Bronchial epithelial cell (primary cell): ENCODE results near the genes ESPN, TNFRSF25 and UTS2.

DNA sequence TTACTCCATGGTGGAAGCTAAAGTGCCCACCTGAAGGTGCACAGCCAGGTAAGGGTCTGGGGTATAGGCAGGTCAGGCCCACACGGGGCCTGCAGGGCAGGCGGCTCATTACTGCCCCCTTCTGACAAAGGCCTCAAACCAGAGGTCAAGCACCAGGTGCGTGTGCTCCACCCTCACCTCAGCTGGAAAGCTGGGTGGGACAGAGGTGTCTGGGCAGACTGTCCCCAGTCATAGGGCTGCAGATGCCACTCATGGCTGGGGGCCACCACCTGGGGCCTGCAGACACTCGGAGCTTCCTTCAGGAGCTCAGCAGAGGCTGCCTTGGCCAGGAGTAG, 36.3 kb downstream of the ACOT7 start:
- RRBS, 2 experiments, result no CpG with 5 or more reads among the region's 4 CpGs

- RRBS, 2 experiments, result 1 to 3% methylated on average over 10 of the region's 65 CpGs
Observed at GRCh38 chr1:6424115-6424855, at the start of gene ESPN. ESPN (plus strand) TSS chr1:6424776.

GRCh38 chr1:6449959-6450637, 15.9 kb downstream of the TNFRSF25 start:
- RRBS, 2 experiments, result no CpG with 5 or more reads among the region's 15 CpGs

- RRBS, 2 experiments, result no CpG with 5 or more reads among the region's 61 CpGs
Observed at GRCh38 chr1:6465539-6466436, at the start of gene TNFRSF25. TNFRSF25 (minus strand) TSS chr1:6466173.

DNA sequence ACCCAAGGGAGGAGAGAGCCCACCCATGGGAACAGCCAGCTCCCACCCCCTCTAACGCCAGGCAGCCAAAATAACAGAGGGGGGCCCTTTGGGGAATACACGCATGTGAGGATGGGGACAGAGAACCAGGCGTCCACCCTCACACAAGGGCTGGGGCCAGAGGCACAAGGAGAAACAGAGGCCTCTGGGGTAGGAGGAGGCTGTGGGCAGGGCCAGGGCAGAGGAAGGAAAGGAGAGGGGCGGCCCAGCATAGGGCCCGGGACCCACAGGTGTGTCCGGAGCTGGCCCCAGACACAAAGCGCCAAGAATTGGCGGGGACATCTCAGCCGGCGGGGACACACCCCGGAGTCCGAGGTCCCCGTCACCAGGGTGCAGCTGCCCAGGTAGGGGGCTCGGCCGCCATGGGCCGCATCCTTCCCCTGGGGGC, 6.7 kb downstream of the PLEKHG5 start:
- RRBS, 2 experiments, result 13 to 24% methylated on average over 6 of the region's 16 CpGs

DNA sequence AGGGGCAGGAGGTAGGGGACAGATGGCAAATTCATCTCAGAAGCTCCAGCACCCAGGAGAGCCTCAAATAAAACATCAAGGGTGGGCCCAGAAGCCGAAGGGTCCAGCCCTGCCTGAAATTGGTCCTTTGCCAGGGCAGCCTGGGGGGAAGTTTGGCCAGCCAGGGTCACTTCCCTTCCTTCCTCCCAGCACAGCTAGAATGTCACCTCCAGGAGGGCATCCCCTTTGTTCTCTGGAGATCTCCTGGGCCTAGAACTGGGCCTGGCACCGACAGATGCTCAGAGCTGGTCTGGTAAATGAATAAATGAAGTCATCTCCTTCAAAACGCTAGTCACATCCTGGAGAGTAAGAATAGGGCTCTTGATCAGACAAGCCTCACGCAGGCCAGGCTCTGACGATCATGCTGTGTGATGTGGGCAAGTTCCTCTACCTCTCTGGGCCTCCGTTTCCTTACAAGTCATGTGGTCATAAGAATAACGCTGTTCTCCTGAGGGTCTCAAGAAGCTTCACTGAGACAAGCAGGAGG, 1.7 kb upstream of the PLEKHG5 start:
- RRBS, 2 experiments, result no CpG with 5 or more reads among the region's 7 CpGs

GRCh38 chr1:6501722-6503224, 10.8 kb upstream of the PLEKHG5 start:
- RRBS, 2 experiments, result no CpG with 5 or more reads among the region's 42 CpGs

- RRBS, 2 experiments, result no CpG with 5 or more reads among the region's 13 CpGs
Observed at GRCh38 chr1:6544708-6546020, 9.1 kb downstream of the NOL9 start.

- RRBS, 2 experiments, result no CpG with 5 or more reads among the region's 9 CpGs
Observed at GRCh38 chr1:6546843-6547458, 7.4 kb downstream of the NOL9 start.

GRCh38 chr1:6592729-6594003, 9.5 kb downstream of the KLHL21 start:
- RRBS, 2 experiments, result 93 to 98% methylated on average over 6 of the region's 50 CpGs

DNA sequence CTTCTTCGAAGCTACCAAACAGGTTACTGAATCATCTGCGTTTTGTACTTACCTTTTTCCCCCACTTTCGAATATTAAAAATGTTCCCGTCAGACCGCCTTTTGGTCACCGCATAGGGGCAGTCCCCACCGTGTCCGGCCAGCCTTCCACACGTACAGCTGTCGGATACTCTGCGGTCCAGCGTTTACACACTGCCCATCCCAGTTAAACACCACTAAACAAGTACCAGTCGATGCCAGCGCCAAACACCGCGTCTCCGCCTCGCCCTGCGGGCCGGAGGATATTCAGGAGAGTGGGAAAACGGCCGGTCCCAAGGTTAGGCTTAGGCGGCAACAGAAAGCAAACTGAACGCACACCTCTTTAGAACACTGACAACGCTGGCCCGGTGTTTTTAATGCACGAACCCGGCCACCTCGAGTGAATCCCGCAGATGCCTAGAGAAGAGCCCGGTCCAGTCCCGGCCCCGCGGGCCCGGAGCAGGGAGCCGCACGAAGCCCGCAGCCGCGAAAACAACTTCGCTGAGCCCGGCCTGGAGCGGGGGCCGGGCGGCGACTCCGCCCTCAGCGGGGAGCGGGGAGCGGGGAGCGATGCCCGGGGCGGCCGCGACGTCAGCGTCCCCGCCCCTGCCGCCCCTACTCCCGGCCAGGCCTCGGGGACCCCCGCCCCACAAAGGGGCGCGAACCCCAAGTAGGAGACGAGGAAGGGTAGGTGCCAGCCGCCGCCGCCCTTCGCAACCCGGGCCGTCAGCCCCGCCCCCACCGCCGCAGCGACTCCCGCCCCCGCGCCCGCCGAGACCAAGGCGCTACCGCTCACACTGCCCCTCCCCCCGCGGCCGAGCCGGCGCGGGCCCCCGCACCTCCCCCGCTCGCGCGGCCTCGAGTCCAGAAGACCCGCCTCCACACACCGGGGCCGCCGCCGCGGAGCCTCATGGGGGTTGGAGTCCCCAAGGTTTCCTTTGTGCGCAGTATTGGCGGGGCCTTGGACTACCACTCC, 595 bp upstream of the PHF13 start:
- RRBS, 2 experiments, result 1% methylated on average over 53 to 57 of the region's 102 CpGs

DNA sequence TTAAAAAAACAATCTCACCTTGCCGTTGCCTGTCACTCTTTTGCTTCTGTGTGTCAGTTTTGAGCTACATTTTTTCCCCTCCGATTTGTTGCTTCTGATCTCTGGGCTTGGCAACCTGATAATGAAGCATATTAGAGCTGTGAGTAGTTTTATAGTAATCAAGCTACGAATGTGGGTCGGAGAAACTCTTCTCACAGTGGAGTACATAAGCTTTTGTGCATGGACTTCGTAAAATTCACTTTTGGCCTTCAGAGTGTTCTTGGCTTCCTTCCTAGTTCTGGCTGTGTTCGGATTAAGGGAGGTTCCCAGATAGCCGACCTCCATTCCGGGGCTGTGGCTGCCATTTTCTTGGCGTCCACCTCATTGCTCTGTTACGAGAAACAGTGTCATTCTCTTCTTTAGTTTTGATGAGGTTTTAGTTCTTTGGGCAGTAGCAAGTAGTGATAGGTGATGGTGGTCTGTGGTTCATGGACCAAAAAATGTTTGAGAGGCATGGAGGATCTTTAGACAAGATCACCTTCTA, 26.3 kb downstream of the CAMTA1 start:
- RRBS, 2 experiments, result no CpG with 5 or more reads among the region's 10 CpGs

DNA sequence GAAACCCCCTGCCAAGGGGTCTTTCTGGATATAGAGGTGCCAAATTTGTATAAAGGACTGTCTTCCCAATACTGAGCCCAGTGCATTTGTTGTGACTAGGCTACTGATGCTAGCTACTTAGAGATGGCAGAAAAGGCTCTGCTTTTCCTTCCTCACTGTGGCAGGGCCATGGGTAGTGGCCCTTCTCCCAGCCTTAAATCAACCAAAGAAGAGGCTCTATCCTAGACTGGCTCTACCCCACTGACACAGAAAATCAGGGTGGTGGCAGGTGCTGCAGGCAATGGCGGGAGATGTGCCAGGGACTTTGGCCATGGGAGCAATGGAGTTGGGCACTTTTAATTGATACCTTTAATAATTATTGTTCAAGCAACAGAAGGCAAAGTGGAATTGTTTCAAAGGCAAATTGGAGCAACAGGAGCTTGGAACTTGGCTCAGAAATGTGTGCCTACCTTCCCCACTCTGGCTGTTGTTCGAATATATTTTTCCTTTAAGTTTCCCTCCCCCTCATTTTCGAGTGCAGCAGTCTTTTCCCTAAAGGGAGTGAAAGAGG, 121.1 kb downstream of the CAMTA1 start:
- RRBS, 2 experiments, result no CpG with 5 or more reads among the region's 3 CpGs

DNA sequence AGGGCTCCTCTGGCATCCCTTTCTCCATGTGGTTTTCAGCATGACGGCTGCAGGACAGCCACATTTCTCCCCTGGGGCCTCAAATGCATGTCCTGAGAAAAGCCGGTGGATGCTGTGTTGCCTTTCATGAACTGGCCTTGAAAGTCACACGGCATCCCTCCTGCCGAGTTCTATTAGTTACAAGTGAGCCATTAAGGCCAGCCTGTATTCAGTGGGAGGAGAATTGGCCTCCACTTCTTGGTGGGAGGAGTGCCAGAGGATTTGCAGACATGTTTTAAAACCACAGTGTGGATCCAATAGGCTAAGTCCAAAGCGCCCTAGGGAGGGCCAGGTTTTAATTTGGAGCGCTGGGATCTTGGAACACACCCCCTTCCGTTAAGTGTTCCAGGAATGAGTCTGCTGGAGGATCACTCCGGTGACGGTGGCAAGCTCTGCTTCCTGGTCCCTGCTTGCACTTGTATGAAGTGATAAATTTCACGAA, 137.3 kb downstream of the CAMTA1 start:
- RRBS, 2 experiments, result no CpG with 5 or more reads among the region's 10 CpGs

GRCh38 chr1:6924369-6924660, 139.1 kb downstream of the CAMTA1 start:
- RRBS, 2 experiments, result no CpG with 5 or more reads among the region's 6 CpGs

GRCh38 chr1:6958174-6958949, 173.1 kb downstream of the CAMTA1 start:
- RRBS, 2 experiments, result no CpG with 5 or more reads among the region's 21 CpGs

DNA sequence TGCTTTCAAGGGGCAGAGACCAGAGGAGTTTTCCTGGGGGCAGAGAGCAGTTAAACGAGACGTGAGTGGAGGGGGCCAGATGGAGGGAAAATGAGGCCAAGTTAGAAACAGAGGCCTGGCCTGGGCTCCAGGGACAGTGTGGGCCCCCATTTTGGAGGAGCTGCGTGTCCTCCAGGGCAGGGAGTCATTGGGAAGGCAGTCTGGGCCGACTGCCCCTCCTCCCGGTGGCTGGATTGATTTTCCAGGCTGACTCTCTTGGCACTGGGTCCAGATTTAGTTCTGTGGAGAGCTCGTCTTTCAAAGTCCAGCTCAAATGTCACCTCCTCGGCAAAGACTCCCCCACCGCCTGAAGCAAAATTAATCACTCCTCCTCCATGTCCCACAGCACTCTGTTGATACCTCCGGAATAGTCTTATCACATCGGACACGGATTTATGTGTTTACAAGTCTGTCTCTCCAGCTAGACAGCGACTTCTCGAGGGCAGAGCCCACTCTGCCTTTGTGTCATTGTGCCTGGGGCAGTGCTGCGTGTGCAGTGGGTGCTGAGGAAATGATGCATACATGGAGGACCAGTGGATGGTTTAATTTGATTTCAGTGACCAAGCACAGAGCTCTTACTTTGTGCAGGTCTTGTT, 175.1 kb downstream of the CAMTA1 start:
- RRBS, 2 experiments, result no CpG with 5 or more reads among the region's 14 CpGs

DNA sequence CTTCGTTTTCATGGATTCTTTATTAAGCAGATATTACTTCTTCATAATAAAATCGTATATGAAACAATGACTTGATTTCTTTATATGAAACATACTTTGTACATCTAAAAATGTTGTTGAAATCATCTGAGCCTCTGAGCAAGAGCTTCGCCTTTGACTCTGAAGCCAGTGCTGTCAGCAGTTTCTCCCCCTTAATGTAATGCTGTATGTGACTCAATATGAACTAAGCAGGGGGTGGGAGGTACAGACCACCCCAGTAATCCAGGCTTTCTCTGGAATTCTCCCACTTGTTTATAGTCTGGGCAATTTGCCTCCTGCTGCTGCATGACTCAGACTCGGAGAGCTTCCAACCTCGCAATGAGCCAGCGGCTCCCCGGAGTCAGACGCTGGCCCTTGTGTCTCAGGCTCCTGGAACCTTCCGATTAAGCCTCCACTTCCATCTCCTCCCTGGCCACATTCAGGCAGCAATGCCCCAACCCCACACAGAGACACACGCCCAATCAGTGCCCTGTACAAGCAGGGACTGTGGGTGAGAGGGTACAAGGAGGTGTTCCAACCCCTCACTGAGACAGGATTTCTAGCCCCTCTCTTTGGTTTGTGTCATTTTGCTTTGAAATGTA, 471.8 kb upstream of the VAMP3 start:
- RRBS, 2 experiments, result no CpG with 5 or more reads among the region's 10 CpGs

GRCh38 chr1:7678701-7679099, 92.4 kb upstream of the VAMP3 start:
- RRBS, 2 experiments, result no CpG with 5 or more reads among the region's 5 CpGs

- RRBS, 2 experiments, result no CpG with 5 or more reads among the region's 3 CpGs
Observed at GRCh38 chr1:7852753-7853258, at the start of gene UTS2. UTS2 (minus strand) TSS chr1:7853065.